Brain (tissue), 1 donor: ENCODE measurements around a stretch of chr19.

- RRBS: no CpG with 5 or more reads among the region's 16 CpGs
Observed at GRCh38 chr19:17153961-17154600, 61.1 kb upstream of the USE1 start.

DNA sequence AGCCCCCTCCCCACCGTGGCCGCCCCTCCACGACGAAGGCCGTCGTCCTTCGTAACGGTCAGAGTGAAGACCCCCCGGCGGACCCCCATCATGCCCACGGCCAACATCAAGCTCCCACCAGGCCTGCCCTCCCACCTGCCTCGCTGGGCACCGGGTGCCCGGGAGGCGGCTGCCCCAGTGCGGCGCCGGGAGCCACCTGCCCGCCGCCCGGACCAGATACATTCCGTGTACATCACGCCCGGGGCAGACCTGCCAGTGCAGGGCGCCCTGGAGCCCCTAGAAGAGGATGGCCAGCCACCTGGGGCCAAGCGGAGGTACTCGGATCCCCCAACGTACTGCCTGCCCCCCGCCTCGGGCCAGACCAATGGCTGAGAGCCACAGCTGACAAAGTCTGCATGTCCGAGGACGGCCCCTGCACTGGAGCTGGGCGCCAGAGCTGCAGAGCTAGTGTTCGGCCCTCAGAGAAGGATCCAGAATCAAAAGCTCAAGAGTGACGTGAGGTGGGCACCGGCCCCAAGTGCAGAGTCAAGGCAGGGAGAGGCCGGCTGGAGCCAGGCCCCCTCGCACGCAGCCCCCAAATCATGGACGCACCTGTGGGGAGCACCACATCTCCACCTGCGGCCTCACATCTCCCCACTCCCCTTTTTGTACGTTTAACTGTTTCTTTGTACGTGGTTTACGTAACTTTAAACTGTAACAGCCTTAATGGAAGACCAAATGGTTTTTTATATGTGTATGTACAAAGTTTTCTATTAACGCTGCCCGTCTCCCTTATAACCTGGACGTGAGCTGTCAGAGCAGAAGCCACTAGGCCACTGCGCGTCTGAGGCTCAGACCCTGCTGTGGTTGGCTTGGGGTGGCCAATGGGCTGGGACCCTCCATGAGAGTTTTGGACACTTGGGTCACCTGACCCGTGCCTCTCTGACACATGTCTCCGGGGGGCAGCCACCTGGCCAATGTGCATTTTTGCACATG is 2.9 kb upstream of the USE1 start:
- RRBS: 92% methylated on average over 9 of the region's 51 CpGs

DNA sequence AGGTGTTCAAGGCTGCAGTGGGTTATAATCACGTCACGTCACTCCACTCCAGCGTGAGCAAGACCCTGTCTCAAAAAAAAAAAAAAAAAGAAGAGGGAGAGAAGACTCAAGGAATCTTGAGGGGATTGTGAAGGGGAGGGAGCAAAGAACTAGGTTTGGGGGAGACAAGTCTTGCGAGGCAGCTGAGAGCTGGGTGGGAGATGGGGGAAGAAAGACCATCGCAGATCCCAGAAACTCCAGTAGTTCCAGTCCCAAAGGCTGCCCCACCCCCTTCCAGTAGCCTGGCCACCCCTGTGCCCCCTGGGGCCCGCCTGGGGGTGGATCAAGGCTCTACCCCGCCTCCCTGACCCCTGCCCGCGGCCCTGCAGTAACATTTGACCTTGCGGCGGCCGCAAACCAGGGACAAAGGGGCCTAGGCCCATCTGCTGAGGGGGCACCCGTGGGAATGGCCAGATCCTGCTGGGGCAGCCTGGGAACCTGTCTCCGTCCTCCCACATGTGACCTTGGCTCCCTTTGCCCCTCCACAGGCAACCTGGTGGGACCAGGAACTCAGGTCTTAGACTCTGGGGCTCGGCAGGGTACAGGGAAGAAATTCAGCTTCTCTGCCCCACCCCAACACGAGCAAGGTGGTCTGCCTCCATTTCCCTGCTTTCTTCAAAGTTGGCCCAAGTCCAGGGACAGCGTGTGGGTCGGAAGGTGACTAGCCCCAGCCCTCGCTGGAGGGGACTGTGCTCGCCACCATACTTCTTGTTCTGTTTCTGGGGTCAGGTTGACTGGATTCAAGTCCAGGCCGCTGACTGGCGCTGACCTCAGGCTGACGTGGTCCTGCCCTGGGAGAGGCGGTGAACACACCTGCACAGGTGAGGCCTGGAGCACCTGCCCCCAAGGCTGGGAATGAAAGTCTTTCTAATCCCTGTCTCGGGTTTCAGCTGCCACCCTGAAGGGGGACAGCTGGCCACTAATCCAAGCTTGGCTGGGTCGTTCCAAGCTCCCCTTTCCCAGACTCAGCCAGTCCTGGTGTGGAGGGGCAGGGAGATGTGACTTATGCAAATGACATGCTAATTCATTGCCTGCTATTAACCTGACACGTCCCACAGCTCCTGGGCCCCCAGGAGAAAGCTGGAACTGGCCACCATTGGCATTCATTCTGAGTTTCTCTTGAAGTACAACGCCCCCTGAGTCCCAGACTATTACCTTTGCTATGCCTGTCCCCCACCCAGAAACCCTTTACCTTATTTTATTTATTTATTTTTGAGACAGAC is 2.4 kb upstream of the NR2F6 start:
- RRBS: no CpG with 5 or more reads among the region's 28 CpGs

DNA sequence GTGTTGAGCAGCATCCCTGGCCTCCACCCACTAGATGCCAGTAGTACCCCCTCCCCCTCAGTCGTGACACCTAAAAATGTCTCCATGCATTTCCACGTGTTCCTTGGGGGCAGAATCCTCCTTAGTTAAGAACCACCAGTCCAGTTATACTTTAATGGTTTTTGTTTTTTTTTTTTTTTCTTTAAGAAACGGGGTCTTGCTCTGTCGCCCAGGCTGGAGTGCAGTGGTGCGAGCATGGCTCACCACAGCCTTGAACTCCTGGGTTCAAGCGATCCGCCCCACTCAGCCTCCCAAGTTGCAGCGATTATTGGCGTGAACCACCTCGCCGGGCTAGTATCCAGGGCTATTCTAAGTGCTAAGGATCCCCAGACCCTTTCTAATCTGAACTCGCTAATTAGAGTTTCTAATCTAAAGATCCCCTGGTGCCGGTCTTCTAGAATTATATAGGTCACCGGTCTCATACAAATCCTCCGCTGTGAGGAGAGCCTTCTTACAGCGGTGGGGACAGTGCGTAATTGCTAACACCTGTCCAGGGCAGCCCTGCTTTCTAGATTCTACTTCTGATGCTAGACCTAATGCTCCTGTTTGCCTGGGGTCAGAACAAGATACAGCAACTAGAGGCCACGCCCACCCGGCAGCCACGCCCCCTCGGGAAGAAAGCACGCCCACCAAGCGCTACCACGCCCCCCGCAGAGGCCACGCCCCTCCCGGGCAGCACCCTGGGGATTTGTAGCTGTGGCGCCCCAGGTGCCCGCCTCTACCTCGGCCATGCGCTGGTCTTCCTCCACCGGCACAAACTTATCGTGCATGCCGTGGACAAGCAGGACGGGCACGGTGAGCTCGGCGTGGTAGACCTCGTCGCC is 9.5 kb downstream of the ABHD8 start:
- RRBS: 64% methylated on average over 16 of the region's 40 CpGs

DNA sequence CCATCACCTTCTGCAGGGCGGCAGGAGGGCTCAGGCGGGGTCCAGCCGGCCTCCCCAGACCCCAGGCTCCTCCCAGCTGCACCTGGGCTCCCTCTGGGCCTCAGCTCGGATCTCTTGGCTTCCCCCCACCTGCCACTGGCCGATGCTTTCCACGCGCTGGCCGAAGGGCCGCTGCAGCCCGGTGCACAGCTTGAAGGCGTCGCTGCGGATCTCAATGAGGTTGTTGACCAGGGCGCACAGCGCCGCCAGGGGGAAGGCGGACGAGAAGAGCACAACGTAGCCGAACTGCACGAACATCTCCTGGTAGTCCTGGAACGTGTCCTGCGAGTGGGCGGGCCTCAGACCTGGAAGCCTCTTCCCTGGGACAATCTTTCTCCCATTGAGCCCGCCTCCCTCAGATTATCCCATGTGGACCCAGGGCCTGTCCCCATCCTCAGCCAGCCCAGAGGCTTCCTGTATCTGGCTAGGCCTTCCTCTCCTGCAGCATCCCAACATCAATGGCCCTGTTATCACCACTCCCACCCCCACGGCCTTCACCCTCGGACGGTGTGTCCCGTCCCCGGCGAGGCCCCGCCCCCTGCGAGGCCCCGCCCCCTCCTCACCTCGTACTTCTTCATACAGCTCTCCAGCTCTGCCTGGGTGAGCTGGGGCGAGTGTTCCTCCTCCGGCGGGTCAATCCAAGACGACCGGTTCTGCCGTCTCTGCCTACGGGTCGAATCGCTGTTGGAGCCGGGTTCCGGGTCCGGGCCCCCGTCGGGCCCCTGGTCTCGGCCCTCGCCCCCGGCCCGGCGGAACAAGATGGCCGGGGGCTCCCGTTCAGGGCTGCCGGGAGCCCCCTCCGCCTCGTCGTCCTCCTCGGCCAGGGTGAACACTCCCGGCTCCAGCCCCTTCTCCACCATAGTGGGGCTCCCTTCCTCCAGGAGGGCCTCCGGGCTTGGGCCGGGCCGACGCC is 6.8 kb downstream of the ANO8 start:
- RRBS: 47% methylated on average over 29 of the region's 66 CpGs

DNA sequence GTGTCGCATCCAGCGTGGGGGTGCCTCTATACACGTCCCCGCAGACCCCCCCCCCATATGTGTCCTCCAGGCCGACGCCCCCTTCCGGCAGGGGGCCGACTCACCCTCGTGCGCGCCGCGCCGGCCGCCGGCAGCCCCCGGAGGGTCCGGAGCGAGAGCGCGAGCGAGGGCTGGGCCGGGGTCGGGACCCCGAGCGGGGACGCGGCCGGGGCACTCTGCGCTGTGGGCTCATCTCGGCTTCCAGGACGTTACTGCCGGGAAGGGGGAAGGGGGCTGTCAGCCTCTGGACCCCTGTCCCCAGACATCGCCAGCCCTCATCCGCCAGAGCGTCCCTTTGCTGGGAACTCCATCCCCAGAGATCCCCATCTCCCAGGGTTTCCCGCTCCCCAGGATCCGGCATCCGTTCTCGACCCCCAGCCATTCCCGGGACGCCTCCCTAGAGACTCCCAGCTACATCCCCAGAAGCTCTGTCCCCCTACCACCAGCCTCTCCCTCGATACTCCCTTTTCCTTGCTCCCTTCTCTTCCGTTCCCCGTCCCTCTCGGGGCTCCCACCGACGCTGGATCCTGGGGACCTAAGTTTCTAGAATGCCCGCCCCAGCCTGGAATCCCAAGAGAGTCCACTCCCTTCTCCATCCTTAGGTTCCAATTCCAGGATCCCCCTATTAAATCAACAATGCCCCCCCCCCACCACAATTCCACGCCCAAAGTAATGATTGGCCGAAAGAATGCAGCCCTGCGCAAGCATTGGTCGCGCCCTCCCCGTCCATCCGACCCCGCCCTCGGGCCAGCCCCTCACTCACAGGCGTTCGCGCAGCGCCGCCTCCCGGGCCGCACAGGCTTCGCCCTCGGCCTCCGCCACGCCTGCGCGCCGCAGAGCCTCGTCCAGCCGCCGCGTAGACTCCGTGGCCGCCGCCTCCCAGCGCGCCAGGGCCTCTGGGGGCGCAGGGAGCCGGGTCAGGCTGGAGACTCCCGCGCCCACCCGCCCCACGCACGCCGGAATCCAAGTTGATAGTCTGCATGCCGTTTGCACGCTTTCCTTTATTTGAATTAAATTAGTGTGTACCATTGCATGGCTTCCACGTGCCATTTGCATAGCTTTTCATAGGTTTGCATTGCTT is 3.2 kb downstream of the CCDC194 start:
- RRBS: 3% methylated on average over 20 of the region's 92 CpGs

- RRBS: no CpG with 5 or more reads among the region's 5 CpGs
Observed at GRCh38 chr19:17406633-17407108, 1.2 kb upstream of the BST2 start.

DNA sequence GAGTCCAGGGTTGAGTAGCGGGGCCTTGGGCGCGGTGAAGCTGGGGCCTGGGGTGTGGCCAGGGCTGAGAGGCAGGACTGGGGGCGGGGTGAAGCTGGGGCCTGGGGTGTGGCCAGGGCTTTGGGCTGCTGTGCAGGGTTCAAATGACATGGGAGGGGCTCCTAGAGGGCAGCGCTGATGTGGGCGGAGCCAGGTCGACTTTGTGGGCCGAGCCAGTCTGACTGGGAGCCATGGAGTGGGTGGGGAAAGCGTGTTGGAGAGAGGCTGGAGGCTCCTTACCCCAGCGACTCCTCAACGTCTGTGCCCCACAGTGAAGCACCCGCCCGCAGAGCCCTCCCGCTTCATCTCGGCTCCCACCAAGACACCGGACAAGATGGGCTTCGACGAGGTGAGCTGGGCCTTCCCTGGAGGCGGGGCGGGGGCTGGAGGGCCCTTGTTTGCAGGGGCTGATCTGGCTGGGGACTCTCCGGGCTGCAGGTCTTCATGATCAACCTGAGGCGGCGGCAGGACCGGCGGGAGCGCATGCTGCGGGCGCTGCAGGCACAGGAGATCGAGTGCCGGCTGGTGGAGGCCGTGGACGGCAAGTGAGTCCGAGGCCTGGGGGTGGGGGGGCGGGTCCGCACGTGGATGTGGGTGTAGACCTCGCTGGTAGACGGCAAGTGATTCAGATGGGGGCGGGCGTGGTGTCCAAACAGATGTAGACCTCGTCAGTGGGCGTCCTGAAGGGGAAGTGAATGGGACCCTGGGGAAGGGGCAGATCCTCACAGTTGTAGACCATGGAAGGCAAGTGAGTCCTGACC is 21.6 kb downstream of the COLGALT1 start:
- RRBS: 78% methylated on average over 13 of the region's 42 CpGs

GRCh38 chr19:17616207-17617364 is 61.1 kb downstream of the COLGALT1 start:
- RRBS: no CpG with 5 or more reads among the region's 43 CpGs

- RRBS: no CpG with 5 or more reads among the region's 4 CpGs
Observed at GRCh38 chr19:17796287-17797117, 1.6 kb downstream of the B3GNT3 start.

GRCh38 chr19:17841099-17842269 is 6.3 kb downstream of the JAK3 start:
- RRBS: 11% methylated on average over 14 of the region's 56 CpGs

DNA sequence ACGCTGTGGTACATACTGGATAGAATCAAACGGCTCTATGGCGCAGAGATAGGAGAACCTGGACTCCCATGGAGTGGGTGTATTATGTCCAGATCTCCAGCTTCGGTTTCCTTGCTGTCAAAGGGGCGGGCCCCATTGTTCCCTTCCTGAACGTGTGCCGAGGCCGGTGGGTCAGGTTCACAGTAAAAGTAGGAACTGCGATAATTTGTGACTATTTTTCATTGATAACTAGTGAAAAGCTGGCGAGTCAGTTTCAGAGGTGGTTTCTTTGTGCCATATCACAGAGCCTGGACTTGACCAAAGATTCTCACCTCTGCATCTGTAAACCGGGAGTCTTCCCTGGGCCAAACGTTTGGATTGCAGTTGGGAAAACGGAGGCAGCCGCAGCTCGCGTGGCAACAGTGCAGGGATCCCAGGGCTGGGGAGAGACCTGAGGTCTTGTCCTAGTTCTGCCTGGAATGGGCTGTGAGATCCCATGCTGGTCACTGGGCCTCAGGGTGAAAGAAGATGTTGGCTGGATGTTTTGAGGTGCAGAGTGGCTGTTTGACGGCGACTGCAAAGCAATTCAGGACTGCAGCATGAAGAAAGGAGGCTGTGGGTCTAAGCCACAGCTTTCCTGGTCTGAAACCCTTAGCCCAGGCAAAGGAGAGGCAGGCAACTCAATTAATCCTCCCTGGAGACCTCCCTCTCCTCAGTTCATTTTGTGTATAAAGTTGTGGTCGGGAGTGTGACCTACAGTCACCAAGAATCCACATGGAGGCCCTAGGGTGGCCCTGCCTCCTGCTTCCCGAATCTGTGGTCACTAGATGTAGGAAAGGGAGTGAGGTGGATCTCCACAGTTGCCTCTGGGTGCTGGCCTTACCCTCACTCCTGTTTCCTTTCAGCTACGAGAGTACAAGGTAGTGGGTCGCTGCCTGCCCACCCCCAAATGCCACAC is 967 bp downstream of the RPL18A start:
- RRBS: no CpG with 5 or more reads among the region's 22 CpGs

DNA sequence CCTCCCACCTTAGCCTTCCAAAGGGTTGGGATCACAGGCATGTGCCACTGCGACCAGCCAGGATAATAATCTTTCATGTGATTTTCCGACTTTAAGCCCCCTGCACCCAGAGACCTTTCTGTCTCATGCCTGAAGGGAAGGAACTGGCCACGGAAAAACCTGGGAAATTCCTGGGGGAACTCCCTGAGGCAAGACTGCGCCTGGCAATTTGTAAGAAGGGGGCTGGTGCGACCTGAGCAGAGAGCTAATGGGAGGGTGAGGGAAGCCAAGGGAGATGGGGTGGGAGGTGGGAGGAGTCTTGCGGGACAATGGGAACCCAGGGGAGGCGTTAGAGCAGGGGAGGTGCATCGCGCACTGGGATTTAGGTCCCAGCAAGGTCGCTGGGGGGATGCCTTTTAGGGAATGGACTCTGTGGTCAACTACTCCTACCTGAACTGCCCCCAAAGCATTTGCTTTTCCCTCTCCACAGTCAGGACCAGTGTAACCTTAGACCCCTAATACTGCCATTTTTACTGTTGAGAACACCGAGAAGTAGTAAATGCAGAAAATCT is 1.0 kb upstream of the CCDC124 start:
- RRBS: no CpG with 5 or more reads among the region's 11 CpGs

DNA sequence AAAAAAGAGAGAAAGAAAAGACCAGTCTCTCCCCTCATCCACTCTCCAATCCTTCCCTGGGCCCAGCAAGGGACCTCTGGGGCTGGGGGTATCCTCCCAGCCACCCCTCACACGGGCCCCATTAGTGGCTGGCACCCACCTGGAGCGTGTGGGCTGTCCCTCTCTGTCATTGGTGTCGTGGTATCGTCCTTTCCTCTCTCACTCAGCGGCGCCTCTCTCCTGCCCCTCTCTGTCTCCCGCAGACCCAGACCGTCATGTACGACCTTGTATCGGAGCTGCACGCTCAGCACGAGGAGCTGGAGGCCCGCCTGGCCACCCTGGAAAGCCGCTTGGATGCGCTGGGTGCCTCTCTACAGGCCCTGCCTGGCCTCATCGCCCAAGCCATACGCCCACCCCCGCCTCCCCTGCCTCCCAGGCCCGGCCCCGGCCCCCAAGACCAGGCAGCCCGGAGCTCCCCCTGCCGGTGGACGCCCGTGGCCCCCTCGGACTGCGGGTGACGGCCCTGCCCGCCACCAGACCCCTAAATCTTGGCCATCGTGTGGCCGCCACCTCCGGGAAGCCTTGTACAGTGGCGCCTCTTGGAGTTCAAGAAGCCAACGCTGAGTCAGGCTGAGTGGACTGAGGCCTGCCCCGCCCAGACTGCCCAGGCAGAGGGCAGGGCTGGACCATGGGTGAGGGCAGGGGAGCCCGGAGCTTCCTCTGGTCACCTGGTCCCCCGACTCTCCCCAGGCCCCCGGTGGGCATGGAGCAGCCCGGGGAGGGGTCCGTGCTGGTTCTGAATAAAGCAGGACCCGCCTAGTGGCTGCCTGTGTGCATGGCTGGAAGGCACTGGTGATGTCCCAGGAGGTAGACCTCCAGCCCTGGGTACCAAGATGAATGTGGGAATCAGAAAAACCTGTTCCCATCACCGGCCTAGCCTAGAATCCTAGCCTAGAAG is 9.8 kb upstream of the ARRDC2 start:
- RRBS: 66% methylated on average over 11 of the region's 41 CpGs

DNA sequence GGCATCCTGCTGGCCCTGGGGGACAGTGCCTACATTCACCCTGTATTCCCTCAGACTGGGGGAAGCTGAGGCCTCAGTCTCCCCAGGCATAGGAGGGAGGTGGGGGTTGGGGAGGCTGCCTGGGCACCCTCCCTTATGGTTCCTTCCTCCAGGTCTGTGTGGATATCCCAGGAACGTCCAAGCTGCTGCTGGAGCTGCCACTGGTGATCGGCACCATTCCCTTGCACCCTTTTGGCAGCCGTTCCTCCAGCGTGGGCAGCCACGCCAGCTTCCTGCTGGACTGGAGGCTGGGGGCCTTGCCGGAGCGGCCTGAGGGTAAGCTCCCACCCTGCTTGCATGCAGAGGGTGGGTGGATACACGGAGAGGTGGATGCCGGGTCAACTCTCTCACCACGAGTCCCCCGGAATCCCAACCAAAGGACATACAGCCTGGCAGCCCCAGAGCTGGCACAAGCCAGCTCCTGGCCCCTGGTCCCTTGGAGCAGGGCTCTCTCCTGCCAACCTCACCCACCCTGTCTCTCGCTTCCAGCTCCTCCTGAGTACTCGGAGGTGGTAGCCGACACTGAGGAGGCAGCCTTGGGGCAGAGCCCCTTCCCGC is 2.2 kb downstream of the ARRDC2 start:
- RRBS: 26% methylated on average over 4 of the region's 15 CpGs

- RRBS: no CpG with 5 or more reads among the region's 28 CpGs
Observed at GRCh38 chr19:18119075-18120220, 21.9 kb downstream of the MAST3 start.

- RRBS: no CpG with 5 or more reads among the region's 29 CpGs
Observed at GRCh38 chr19:18131694-18132239, 21.2 kb upstream of the PIK3R2 start.

DNA sequence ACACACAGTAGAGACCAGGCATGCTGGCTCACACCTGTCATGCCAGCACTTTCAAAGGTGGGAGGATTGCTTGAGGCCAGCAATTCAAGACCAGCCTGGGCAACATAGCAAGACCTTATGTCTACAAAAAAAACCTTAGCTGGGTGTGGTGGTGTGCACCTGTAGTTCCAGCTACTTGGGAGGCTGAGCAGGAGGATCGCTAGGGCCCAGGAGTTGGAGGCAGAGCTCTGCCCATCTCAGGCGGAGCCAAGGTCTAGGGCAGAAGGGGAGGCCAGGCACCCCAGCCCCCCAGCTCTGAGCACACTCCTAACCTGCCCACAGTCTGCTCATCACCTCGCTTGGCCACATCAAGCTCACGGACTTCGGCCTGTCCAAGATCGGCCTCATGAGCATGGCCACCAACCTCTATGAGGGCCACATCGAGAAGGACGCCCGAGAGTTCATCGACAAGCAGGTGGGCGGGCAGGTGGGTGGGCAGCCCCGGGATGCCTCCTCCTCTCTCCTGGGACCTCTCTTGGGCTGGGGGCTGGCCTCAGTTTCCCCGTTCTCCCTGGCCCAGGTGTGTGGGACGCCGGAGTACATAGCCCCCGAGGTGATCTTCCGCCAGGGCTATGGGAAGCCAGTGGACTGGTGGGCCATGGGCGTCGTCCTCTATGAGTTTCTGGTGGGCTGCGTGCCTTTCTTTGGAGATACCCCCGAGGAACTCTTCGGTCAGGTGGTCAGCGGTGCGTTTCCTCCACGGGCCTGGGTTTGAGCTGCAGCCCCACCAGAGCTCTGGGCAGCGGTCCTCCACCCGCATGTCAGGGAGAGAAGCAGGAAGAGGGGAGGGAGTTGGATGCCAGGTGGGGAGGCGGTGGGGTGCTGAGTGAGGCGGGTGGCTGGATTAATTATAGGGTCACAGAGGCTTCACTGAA is 18.4 kb upstream of the PIK3R2 start:
- RRBS: 96% methylated on average over 4 of the region's 29 CpGs

DNA sequence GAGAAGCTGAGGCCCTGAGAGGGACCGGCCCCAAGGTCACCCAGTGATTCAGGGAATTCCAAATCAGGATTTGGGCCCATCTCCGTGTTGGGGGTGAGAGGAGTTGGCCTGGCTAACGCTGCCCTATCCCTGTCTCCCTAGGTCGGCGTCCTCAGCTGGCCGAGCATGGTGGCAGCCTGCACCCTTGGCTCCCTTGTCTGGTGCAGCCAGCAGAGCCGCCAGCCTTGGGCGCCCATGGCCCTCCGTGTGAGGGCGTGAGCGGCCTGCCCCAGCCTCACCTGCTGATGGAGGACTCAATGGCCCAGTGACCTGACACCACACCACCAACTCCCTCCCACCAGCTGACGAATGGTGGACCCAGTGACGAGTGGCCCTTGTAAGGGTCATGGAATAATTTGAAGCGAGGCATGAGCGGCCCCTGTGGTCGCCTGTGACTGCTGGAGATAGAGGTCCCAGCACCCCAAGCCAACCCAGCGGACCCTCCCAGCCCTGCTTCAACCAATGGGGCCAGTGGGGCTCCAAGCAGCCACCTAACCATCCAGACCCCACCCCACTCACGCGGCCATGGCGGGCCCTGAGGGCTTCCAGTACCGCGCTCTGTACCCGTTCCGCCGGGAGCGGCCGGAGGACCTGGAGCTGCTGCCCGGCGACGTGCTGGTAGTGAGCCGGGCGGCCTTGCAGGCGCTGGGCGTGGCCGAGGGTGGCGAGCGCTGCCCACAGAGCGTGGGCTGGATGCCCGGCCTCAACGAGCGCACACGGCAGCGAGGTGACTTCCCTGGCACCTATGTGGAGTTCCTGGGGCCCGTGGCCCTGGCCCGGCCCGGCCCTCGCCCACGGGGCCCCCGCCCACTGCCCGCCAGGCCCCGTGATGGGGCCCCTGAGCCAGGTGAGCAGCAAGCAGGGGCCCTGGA is 2.6 kb downstream of the PIK3R2 start:
- RRBS: 62% methylated on average over 9 of the region's 51 CpGs

DNA sequence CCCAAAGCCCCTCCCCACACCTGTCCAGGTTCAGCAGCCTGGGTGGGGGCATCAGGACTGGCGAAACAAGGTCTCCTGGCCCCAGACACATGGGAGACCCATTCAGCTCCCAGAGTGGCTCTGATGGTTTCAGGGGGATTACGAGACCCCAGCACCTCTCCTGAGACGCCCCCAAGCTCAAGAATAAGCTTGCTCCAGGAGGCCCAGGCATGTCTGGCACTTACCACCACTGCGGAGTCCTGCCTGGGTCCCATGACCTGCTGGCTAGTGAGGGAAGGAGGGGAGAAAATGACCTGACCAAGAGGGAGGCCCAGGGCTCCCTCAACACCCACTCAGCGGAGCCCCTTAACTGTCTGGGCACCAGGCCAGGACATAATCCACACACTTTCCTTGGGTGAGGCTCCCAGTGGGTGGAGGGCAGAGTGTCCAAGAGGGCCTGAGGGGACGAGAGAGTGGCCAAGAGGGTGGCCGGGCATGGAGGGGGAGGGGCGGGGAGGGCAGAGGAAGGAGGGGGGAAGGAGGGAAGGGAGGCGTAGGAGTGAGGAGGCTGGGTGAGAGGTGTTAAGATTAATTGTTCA is 21.8 kb upstream of the PDE4C start:
- RRBS: no CpG with 5 or more reads among the region's 9 CpGs